Skin of body (tissue), 2 donors: Measurements from ENCODE around the gene GNS.

DNA sequence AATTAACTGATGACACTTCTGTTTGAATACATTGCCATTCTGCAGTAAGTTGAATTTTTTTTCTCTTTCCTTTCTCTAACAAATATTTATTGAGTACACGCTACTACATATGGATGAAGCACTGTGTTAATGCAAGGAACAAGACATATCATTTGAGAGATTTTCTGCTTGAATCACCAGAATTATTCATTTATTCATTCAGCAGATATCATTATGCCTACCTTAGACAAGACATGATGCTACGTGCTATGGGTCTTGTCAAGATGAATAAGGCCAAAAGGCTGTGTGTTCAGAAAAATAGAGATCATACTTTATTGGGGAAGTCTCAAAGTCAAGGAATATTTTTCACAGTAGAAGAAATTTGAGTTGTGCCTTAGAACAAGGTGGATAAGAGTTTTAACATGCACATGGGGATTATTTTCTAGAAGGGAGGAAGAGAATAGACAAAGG is 86.9 kb downstream of the SRGAP1 start:
- RAMPAGE, long total RNA, result no peak

- RAMPAGE, long total RNA, result no peak
Observed at GRCh38 chr12:63940190-63940844, 95.8 kb downstream of the SRGAP1 start.

DNA sequence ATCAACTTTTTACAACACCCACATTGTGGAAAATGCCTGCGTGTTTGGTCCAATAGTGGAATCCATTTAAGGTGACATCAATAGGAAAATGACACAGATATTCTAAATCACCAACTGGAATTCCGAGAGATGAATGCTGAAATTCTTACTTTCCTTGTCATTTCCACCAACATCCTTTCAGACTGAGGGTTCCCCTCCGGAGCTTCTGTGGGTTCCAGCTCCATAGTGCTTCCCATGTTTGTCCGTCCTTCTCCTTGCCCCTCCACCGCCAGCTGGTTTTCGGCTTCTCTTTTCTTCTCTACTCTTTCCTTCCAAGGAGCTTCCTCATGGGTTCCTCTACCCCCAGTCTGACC is 115.6 kb downstream of the SRGAP1 start:
- RAMPAGE, long total RNA, result no peak

DNA sequence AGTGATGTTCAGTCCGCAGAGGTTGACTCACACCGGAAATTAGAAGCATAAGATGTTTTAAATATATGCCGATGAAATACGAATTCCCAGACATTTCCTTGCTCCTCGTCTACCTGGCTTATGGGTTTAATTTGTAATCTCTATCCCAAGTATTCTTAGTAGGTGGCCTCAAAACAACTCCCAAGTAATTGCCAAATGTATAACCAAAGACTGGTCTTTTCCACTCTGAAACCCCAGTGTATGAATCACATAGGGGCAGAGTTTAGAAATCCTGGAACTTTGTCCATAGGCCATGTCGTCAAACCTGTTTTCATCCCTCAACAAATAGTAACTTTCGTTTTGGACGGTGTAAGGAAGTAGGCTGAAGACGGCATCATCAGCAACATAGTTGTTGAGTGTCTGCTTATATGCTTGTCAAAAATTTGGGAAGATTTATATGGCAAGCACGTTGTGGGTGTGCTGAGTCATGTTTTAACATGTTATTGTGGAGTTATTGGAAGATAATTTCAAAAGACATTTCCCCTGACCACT is 831 bp downstream of the TBK1 start:
- RAMPAGE, long total RNA, result no peak

GRCh38 chr12:64611869-64612333 is 1.6 kb downstream of the RASSF3 start:
- RAMPAGE, long total RNA, result no peak

- RAMPAGE, long total RNA, result no peak
Observed at GRCh38 chr12:64694550-64695783, 64.2 kb downstream of the GNS start.

DNA sequence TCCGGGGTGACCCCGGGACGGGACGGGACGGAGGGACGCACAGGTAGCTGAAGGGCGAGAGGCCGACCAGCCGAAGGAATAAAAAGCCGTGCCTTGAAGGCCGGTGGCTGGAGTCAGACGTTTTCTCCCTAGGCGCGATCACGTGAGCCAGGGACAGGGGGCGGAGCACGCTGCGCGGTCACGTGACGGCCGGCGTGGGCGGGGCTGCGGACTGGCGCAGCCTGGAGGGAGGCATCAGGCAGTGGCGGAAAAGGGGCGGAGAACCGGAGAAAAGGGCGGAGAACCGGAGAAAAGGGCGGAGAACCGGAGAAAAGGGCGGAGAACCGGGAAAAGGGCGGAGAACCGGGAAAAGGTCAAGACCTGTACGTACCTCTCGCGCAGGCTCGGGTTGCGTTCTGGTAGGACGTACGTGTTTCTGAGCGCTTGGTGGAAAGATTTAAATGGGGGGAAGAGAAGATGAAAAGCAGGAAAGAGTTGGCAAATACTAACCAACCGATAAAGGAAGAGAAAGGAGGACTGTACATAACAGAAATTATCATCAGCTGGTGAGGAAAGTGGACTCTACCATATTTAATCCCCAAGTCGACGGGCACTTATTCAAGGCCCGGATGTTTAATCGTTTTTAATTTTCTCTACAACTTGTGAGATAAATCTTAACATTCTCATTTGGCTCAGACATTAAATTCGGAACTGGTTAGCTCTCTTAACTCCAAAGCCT is at the start of gene GNS:
Gene GNS (minus strand): TSS at position 119 of the 718 bp plus-strand sequence.
- RAMPAGE, long total RNA, result start-site peak on the minus strand centred at position 122 of the sequence, 68 bp wide, 90 and 61 reads in 2 replicates

GRCh38 chr12:65460044-65460292 is 181.5 kb downstream of the MSRB3 start:
- RAMPAGE, long total RNA, result no peak

DNA sequence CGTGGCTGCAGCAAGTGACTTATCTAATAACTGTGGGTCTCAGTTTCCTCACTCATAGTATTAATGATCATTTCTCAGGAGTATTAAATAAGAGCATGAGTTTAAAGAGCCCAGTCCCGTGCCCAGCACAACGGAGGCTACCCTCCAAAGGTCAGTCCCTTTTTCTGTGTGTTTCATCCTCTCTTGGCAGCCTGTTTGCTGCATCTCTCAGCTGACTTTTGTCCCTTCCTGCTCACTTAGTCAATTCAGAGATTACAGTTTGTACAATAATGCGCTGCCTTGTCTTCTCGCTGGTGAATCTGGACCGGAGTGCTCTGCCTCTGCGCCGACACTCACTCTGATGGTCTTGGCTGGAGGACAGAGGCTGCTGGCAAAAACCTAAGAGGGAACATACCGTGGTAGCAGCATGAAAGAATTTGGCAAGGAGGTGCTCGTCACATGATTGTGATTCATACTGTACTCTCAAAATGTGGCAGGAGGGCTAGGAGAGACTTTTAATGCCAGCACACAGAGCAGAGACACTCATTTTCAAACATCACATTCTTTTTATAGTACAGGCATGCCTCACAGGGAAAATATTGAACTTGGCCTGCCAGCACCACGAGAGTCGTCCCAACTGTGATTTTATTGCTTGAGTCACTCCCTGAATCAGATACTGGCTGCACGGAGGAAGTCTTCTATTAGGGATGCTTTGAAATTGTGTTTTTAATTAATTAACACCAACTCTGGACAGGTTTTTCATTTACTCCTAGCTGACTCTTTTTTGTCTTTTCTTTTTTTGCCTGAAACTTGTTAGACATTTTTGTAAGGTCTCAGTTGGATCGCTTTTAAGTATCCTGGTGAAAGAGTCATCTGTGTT is 67.7 kb downstream of the HMGA2 start:
- RAMPAGE, long total RNA, result no peak

GRCh38 chr12:65896767-65897148 is 72.5 kb downstream of the HMGA2 start:
- RAMPAGE, long total RNA, result no peak

- RAMPAGE, long total RNA, result no peak
Observed at GRCh38 chr12:66233877-66234528, 45.0 kb downstream of the IRAK3 start.

DNA sequence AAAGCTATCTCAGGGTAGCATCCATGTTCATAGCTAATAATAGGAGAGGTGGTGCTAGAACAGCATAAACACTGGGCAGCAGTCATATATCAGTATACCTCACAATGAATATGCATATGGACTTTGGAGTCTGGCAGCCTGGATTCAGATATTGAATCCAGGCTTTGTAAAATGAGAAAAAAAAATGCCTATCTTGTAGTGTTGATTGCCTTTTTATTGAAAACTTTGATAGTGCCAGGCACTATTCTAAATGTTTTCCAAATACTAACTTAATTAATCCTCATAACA is 142.0 kb downstream of the GRIP1 start:
- RAMPAGE, long total RNA, result no peak

DNA sequence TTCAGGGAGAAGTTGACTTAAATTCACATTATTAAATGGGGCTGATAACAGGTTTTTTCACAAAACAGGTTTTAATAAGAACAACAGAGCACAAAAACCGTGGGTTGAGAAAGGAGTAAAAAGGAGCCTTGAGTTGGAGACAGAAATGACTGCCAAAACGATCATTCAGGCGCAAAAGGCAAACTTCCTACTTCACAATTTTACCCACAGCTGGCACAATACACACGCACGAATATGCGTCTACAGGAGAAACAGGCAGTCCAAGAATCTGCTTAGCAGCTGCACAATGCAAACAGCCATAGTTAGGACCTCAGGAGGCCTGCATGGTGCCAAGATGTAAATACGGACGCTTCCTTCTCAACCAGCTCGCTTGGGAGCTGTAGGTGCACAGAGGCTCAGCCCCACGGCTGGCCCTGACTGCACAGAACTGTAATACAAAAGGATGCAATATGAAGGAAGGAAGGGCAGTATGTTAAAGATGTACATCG is 250.1 kb upstream of the CAND1 start:
- RAMPAGE, long total RNA, result no peak

- RAMPAGE, long total RNA, result no peak
Observed at GRCh38 chr12:67068470-67069477, 200.4 kb upstream of the CAND1 start.

DNA sequence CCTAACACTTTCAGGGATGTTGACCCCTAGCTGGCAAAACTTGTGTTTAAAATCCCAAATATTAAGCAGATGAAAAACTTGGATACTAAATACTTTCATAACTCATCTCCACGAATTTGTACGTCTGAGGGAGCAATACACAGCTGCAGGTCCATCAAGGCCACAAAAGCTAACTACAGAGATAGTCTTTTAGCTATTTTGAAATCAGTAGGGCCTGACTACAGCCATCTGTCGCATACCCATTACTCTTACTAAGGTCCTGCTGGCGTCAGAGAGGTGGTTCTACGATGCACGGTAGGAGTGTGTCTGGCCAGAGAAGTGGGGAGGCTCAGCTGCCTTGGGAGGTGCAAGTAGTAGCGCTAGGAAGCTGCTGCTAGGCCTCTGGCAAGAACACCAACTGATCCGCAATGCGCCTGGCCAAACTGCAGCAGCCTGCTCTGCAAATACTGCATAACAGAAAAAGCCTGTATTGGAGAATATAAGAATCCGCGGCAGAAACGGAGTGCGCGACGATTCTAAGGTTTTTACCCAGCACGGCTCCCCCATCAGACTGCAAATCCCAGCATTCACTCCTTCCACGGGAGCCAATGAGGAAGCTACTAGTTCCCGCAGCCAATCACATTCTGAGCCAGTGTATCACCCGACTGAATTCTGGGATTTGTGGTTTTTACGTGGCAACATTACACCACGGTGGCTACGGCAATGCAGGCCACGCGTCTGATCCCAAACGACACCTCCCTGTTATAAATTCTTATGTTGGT is 747 bp upstream of the CAND1 start:
- RAMPAGE, long total RNA, result no peak

GRCh38 chr12:67269199-67269301 is 108 bp upstream of the CAND1 start:
- RAMPAGE, long total RNA, result no peak

DNA sequence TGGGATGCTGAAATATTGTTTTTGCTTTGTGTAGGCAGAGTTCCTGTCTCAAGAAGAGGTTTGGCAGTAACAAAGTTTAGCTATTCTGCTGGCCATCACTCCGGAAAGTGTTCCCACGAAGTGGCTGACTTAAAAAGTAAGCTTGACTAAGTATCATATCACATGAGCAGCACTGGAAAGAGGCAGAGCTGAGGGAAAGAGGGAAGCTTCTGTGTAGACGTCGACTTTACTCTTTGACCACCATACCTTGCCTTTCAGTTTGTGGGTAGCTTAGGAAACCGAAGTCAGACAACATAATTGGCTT is 85.3 kb downstream of the CAND1 start:
- RAMPAGE, long total RNA, result no peak

DNA sequence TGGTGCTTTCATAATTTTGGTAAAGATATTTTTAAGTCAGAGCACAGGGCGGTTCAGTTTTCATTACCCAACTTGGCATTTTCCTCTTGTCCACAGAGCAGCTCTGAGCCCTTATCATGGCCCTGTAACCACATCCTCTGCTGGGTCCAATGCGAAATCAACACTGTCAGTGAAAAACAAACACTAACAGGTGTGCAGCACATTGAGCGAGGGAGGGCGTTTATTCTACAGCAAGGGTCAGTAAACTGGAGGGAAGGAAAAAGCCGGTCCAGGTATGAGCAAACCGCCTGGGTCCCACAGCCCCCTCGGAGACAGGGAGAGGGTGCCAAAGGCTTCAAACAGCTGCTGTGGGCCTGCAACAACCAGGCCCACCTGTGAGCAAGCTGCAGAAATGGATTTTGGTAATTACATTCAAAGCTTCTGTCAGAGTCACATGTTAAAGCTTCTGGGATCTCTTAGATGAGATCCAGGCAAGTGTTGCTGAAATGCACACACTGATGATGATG is 132.8 kb upstream of the DYRK2 start:
- RAMPAGE, long total RNA, result no peak

DNA sequence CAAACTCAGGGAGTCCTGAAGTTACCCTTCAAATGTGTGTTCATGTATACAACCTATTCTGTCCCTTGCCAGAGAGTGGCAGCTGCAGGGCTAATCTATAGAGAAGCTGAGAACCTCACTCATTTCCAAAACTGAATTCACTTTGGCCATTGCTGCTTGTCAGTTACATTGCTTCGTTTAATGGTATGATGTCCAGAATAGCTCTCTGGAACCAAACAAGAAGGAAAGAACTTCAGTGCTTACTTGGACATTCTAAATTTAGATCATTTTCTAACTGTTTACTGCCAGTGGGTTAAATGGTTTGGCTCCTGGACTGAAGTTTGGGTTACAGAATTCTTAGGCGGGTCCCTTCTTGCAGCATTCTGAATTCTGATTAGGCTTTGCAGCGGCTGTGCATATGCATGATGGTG is 148.6 kb downstream of the DYRK2 start:
- RAMPAGE, long total RNA, result no peak

GRCh38 chr12:67911101-67911765 is 248.3 kb downstream of the IFNG start:
- RAMPAGE, long total RNA, result no peak